Colon Carcinoma Metastatic in the Brain (tissue), 2 donors: ENCODE results near the genes GKN2, PCBP1 and FAM136A.

- PRO-cap, 2 experiments = no peak in any of the 2 experiments
Measured at GRCh38 chr2:68834799-68835295, 36.4 kb downstream of the BMP10 start.

DNA sequence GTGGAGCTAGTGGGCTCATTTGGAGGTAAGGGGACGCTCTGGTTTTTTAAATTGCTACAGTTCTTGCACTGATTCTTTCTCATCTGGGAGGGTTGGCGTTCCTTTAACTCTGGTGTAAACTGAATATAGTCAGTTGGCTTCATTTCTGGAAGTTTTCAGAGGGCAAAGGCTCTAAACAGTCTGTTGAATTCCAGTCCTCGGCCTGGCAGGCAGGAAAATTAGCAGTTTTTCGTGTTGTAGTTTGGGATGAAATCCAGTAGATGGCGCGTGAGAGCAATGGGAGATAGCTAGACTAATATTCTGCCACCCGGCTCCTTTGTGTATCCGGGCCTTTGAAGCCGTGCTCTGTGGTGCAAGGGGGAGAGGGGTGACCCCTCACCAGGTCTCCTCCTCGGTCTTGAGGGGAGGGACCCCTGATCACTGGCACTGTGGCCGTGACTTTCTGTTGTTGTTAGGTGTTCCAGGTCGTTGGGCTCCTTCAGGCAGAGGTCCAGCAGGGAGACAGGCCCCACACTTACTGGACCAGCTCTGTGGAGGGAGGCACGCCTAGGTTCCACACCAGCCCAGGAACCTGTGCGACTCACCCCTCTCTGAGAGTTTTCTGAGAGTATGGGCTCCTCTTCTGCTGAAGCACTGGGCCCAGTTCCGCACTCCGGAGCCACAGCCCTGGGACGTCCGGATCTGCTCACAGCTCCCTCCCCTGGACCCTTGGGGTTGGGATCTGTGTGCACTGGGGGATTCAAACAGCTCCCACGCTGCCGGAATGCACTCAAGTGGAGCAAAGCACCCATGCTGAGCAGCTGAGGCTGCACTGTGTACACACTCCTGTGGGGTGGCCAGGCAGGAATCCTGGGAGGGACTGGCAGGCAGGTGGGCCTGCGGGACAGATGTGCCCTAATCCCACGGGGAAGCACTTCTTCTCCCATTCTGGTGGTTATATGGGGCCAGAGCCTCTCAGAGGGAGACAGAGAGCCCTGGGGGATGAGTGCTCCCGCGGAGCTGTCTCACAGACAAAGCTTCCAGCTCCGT lies 9.0 kb downstream of the GKN2 start:
- PRO-cap, 2 experiments = no peak in any of the 2 experiments

DNA sequence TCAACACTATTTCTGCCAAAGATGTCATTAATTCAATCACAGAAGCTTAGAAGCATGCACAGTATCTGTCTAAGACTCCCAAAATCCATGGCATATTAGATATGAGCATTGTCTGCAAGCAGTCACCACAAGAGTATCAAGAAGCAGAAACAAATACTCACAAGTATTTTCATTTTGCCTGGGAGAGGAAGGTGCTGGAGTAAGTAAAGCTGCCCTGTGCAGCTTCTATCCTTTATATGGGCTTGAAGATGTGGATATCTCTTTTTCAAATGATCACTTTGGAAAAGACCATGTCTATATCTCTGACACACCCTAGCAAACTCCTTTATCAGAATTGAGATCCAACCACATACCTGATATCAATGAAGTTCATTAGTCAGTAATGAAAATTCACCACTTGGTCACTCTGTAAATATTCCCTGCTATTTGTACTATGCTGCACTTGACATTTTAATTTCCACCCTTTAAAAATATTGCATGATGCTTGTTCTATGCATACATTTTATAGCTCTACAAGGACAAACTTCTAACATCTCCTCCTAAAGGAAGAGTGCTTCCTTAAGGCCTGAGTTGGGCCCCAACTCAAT lies at the start of gene GKN2:
TSS of gene GKN2 (minus strand) at position 205 of the 587 bp plus-strand sequence.
- PRO-cap, 2 experiments = no peak in any of the 2 experiments

DNA sequence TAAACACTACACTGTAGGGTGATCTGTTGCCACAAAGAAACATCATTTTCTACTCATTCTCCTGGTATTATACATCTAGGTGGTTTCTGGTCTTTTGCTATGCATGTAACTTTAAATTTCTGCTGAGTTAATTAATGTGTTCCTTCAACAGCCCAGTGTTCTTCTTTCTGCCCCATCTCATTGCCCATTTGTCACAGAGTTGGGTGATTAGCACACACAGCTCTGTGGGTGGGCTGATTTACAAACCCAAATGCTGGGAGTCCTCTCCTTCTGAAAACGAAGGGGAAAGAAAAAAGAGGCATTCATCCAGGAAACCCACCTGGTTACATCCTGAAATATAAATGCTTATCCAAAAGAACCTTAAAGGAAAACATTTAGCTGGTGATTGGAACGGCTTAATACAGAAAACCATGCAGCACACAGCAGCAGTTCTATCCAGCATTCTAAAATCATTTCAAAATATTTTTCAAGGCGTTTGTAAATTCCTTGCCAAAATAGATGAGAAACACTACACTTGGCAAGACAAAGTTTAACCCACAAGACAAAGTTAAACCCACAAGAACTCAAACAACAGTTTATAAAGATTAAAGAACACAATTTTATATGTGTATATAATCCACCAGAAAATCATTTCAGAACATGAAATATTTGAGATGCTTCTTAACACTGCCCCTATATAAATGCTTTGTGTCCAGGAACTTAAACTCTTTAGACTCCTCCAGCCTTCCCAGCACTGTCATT lies 177.9 kb downstream of the ANTXR1 start:
- PRO-cap, 2 experiments = no peak in any of the 2 experiments

GRCh38 chr2:69199757-69200703 lies 187.0 kb downstream of the GFPT1 start:
- PRO-cap, 2 experiments = no peak in any of the 2 experiments

DNA sequence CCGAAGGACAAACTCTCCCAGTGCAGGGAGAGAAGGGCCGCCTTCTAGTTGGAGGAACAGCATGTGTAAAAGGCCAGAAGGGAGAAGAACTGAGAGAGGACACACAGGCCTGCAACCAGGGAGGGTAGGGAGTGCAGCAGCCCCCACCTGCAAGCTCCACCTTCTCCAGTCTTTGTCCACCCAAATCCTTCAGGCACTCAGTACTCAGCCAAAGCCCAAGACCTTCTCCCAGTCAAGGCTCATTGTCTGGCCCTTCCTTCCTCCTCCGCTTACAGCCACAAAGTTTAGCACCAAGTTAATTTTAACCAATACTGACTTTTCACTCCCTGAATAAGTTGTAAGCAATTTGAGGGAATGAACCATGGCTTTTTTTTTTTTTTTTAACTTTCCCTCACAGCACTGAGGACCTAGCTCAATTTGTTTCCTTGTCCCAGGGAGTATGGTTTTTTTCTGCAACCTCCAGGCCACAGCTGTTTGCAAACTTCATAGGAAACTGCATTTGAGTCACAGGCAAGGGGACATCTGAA lies 181.7 kb downstream of the GFPT1 start:
- PRO-cap, 2 experiments = no peak in any of the 2 experiments

- PRO-cap, 2 experiments = no peak in any of the 2 experiments
Measured at GRCh38 chr2:69245756-69246804, 140.9 kb downstream of the GFPT1 start.

GRCh38 chr2:69316562-69317690 lies 70.1 kb downstream of the GFPT1 start:
- PRO-cap, 2 experiments = no peak in any of the 2 experiments

GRCh38 chr2:69590144-69590730 lies 53.3 kb downstream of the AAK1 start:
- PRO-cap, 2 experiments = no peak in any of the 2 experiments

DNA sequence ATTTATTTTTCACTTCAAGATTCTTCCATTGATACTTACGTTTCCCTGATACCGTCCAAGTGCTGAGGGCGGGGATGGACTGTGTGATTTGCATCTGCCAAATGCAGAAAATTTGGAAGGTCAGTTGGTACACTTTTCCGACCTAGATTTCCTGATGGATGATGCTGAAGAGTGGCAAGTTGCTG lies 1.1 kb upstream of the AAK1 start:
- PRO-cap, 2 experiments = peak in 1 of 2 experiments; most common minus-strand start position 61 of the sequence (in 1)

- PRO-cap, 2 experiments = no peak in any of the 2 experiments
Measured at GRCh38 chr2:69781271-69781807, 39.4 kb downstream of the ANXA4 start.

DNA sequence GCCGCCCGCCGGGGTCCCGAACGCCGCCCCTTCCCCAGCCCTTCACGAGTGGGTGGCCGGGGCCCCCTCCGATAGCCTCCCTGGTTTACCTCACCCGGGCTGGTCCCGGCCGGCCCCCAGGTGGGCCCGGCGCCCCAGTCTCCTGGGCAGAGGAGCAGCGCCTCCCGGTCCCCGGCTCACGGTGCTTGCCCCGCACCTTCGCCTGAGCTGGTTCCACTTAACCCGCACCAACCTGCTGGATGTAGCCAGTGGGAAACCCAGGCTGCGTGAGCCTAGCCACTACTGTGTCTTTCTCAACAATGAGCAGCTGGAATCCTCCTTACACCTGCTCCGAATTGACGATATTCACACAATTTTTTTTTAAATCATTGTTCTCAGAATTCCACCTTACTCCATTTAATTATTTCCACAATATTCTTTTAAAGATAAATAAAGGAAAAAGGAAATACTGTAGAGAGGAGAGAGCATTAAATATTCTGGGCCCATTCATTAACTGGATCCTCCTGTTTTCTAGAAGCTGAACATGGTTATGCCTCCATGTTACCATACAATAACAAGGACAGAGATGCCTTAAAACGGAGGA lies 789 bp downstream of the MXD1 start:
- PRO-cap, 2 experiments = peak in 1 of 2 experiments; most common minus-strand start position 204 of the sequence (in 1)

DNA sequence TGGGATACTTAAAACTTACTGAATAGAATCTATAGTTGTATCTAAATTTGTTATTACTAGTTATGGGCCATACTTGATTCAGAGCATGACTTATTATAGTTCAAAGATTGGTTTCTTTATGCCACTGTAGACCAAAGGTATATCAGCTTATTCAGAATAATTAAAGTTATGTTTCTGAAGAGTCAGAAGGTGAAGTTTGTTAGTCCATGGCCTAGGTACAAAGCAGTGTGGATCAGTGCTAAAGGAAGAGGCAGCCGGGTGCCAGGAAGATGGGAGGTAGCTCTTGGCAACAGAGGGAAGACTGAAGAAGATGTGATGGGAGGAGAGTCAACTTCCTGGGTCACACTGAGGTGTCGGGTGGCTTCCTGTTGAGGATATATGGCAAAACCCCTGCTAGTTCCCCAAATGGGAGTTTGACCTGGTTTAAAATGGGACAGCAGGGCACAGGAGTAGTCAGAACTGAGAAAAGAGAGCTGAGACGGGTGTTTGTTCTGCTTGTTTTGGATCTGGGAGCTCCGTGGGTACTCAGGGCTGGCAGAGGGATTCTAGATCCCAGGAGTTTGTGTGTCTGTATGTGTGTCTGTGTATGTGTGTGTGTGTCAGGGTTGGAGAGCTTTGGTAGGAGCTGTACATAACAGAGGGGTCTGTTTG lies 16.9 kb downstream of the MXD1 start:
- PRO-cap, 2 experiments = no peak in any of the 2 experiments

DNA sequence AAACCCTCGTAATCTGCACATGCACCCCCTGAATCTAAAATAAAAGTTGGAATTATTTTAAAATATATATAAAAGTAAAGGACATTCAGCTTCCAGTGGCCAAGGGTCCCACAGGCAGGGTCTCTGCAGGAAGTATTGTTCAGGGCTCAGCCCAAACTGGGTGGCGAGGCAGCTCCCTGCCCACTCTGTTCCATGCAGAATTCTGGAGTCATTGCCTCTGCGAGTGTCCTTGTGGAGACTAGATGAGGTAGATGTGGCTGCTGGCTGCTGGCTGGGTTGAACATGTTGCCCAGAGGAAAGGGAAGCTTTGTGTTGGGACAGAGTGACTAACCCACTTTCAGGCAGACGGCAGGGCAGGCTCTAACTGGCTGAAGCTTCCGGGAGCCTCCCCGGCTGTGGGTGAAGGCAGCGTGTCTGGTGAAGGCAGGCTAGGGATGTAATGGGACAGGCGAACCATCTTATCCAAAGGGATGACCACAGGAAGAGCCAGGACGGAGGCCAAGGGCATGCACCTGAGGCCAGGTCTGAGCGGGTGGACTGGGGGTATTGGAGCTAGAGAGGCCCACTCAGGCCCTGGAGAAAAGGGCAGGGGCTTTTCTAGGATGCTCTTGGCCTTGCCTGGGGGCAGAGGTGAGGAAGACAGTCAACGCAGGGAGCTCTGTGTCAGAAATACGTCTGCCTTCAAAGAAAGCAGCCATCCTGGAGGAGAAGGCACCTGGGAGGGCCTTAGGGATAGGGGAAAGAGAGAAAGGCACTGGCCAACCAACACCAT lies 16.0 kb downstream of the ASPRV1 start:
- PRO-cap, 2 experiments = no peak in any of the 2 experiments

DNA sequence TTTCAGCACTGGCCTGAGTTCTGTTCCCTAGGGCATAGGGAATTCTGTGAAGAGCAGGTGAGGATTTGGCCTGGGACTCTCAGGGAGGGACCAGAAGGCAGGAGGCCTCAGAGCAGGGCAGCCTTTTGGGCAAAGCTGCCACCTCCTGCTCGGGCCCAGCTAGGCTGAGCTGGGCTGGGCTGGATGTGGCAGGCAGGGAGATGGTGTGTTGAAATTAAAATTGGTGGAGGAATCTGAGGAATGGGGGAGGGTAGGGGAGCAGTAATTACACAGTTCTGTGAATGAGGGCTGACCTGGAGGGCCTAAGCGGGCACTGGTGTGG lies 21.9 kb upstream of the ASPRV1 start:
- PRO-cap, 2 experiments = peak in 1 of 2 experiments; most common plus-strand start position 243 of the sequence (in 1)

GRCh38 chr2:70043378-70044023 lies 43.8 kb upstream of the PCBP1 start:
- PRO-cap, 2 experiments = no peak in any of the 2 experiments

DNA sequence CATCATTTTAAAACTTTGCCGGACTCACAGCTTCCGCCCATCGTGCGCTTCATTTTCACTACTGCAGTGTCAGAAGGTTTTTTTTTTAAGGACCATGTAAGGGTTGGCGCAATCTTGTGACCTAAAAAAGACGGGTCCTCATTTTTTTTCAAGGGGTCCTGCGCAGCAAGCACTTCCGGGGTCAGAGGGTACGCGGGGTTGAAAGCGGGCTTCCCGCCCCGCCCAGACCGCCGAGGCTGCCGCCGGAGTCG lies at the start of gene PCBP1:
TSS of gene PCBP1 (plus strand) at position 225 of the 251 bp plus-strand sequence.
- PRO-cap, 2 experiments = peak in 2 of 2 experiments; most common plus-strand start position 225 of the sequence (in 2); most common minus-strand start position 68 of the sequence (in 1)

- PRO-cap, 2 experiments = peak in 2 of 2 experiments; most common plus-strand start chr2:70142279 (in 2); most common minus-strand start chr2:70142120 (in 2)
Measured at GRCh38 chr2:70141886-70142857, 48.6 kb downstream of the C2orf42 start.

DNA sequence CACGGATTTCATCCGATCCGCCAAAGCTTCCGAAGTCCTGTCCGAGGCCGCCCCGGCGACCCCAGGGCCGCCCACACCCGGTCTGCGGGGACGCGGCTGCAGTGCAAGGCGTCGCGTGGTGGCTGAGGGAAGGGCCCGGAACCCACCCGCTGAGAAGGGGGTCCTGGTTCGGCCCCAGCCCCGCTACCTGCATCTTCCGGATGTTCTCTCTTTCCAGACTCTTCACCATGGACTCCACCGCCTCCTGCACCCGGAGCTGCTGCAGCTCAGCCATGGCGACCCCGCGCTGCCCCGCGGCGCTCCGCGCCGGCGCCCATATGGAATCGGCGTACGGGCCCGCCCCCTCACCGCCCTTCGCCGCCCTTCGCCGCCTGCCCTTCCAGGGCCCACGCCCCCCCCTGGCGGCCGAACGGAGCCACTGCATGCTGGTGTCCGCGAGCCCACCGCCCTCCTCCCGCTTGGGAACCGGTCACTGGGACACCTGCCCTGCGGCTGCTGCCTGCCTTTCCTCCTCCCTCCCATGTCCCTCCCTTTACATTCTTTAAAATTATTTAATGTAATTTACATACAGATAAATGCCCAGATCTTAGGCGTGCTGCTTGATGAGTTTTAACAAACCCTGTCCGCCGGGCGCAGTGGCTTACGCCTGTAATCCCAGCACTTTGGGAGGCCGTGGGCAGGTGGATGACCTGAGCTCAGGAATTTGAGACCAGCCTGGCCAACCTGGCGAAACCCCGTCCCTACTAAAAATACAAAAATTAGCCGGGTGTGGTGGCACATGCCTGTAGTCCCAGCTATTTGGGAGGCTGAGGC lies at the start of gene FAM136A:
TSS of gene FAM136A (minus strand) at position 330 of the 813 bp plus-strand sequence.
- PRO-cap, 2 experiments = peak in 2 of 2 experiments; most common minus-strand start position 288 of the sequence (in 2)

DNA sequence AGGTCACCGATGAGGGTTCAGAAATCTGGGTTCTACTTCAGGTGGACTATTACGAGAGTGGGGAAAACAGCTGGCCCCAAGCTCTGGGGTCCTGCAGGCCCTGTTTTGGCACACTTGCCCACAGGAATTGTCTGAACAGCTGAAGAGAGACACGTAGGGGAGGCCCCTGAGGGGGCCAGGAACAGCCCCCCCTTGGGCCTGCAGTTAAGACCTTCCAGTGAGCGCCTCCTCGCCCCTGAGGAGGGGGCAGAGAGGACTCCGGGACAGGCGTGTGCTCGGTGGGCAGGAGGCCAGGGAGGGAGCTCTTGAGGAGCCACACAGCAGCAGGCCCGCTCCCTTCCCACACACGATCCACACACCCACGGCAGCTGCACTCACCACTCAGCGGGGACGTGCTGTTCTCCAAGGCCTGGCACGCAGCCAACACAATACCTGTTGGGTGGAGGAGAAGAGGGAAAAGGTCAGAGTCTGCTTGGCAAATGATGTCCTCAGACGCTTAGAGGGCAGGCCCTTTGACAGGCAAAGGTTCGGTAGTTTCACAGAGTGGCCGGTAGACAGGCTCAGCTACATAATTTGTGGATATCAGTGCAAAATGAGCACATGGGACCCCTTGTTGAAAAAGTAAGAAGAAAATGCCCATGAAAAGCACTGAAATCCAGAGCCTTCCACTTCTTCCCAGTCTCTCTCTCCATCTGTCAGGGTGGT lies 39.0 kb downstream of the TGFA start:
- PRO-cap, 2 experiments = peak in 1 of 2 experiments; most common plus-strand start position 533 of the sequence (in 1); most common minus-strand start position 352 of the sequence (in 1)